Transverse colon (tissue), 4 donors: ENCODE results near the gene MGAT4A.

GRCh38 chr2:97050014-97050393, 44.7 kb downstream of the FAHD2B start:
- PRO-cap, result no peak
- RAMPAGE, long total RNA, 4 experiments, result no peak in any of the 4 experiments

- PRO-cap, result no peak
- RAMPAGE, long total RNA, 4 experiments, result start-site peak on the plus strand in 1 of 4 experiments, at chr2:97183633-97183996 at its widest, 11 reads per replicate
Observed at GRCh38 chr2:97183578-97183938, 70.6 kb downstream of the ANKRD36 start.

DNA sequence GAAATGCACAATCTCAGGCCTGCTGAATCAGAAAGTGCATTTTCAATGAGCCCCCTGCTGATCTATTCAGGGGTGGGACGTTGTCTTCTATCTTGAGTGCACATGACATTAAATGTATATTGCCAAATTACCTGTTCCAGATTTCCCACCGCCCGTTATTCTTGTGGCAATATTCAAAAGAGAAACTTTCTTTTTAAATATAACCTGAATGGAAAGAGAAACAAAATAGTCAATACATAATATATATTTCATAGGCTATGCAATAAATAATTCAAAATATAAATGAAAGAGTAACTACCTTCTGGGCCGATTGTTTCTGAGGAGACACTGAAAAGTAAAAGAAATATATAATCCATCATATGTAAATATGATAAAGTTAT, 51.6 kb downstream of the ANKRD36B start:
- PRO-cap, result no peak
- RAMPAGE, long total RNA, 4 experiments, result start-site peak on the minus strand in 2 of 4 experiments, centred at positions 127 to 319 of the sequence, 12 to 20 reads per replicate

DNA sequence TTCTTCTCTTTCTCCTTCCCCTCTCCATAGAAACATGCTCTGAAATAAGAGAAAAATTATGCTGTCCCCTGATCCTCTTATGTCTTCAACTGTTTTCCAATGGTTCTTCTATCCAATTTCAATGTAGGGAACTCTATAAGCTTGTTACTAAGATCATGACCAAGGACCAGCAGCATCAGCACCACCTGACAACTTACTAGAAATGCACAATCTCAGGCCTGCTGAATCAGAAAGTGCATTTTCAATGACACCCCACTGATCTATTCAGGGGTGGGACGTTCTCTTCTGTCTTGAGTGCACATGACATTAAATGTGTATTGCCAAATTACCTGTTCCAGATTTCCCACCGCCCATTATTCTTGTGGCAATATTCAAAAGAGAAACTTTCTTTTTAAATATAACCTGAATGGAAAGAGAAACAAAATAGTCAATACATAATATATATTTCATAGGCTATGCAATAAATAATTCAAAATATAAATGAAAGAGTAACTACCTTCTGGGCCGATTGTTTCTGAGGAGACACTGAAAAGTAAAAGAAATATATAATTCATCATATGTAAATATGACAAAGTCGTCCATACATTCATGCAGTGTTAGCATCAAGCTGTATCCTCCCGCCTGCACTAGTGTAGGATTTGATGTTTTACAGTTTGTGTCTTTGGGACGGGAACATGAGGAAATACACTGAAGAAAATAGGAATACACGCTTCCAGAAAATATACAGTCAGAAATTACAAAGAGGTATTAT, 32.9 kb downstream of the ANKRD36B start:
- PRO-cap, result no peak
- RAMPAGE, long total RNA, 4 experiments, result start-site peak on the minus strand in 2 of 4 experiments, centred at positions 336 to 406 of the sequence, 6 to 12 reads per replicate

DNA sequence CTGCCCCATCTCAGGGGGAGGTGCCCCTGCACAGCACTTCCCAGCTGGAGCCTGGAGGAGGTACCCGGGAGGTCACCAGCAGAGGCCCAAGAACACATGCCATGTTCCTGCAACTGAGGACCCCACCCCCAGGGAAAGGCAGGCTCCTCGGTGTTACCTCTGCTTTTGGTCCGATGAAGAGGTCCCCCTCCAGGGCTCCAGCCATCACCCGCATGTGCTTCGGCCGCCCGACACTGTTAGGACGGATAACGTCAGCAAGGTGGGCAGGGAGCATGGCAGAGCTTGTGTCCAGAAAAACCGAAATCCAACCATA, 3.5 kb downstream of the ACTR1B start:
- PRO-cap, result no peak
- RAMPAGE, long total RNA, 4 experiments, result start-site peak on the minus strand in 2 of 4 experiments, centred at positions 204 to 238 of the sequence, 11 to 25 reads per replicate

DNA sequence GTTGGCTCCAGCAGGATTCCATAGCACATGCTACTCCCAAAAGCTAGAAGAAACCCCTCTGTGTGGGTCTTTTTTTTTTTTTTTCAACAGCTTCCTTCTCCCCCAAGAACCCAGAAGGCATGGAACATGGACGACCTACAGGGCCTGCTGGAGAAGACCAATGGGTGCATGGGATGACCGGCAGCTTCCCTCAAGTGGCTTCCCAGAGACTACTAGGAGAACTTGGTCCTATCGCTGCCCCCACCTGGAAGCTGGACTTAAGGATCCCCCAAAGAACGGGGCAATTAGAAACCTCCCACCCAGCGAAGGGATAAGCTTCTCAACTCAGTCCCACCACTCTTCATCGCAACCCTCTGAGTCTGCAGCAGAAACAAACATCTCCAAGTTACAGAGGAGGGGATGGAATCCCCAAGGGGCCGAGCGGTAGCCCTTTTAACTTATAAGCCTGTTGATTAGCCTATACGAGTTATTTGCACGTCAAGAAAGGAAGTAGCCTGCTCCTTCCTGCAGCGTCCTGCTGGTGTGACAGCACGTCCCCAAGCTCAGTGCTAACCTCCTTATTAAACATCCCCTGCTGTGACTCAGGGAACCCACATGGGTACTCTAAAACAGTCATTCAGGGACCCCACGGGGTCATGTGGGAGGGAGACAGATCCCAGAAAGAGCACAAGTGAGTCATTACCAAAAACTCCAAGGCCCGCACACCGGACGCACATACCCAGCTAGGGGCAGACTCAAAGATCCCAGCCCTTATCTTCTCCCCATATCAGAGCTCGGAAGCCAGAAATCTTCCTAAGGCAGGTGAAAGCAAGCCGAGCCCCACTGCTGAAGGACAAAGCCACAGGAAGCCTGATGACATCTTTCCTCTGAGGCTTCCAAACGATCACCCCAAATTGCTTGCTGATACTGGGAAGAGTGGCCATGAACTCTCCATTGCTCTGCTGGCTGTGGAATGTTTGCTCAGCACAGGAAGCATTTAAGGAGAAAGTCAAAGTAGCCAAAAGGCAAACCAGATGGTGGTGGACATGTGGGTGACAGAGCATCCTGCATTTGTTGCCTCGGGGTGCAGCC, 1.2 kb downstream of the ACTR1B start:
- PRO-cap, result unidirectional peak, plus-strand start at position 469 of the sequence; bidirectional peak, plus-strand start at position 509 of the sequence, minus-strand start at position 516 of the sequence
- RAMPAGE, long total RNA, 4 experiments, result start-site peak on the minus strand in 1 of 4 experiments, centred at position 286 of the sequence, 7 reads per replicate

DNA sequence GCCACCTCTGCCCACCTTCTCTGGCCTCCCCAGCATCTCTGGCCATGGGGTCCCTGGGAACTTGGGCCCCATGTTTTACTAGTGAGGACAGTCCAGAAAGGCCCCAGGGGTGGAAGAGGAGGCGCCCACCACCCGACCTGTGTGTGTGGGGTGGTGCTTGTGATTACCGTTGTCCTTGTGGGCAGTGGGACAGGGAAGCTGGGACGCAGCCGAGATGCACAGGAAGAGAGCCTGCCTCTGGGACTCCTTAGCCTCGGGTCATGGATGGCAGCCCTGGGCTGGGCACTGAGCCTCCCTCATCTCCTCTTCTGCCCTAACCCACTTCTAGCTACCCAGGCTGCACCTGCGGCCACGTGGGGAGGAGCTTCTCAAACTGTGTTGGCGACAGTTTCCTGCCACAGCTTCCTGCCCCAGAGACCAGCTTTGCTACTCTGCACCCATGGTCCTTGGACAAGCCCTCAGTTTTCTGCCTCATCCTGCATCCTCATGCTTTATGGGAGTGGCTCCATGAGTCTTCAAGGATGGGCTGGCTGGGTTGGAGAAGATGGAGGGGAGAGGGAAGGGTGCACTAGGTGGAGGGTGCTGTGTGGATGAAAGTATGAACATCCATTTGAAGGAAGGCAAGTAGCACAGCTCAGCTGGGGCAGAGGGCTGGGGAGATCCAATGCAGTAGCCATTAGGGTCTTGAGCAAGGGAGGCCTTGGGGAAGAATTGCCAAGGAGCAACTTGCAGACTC, 5.2 kb downstream of the ZAP70 start:
- PRO-cap, result unidirectional peak, minus-strand start at position 310 of the sequence
- RAMPAGE, long total RNA, 4 experiments, result no peak in any of the 4 experiments

GRCh38 chr2:97788028-97789188, 75.0 kb downstream of the ZAP70 start:
- PRO-cap, result no peak
- RAMPAGE, long total RNA, 4 experiments, result start-site peak on the minus strand in 2 of 4 experiments, at chr2:97788090-97788411 at its widest, 11 to 16 reads per replicate

DNA sequence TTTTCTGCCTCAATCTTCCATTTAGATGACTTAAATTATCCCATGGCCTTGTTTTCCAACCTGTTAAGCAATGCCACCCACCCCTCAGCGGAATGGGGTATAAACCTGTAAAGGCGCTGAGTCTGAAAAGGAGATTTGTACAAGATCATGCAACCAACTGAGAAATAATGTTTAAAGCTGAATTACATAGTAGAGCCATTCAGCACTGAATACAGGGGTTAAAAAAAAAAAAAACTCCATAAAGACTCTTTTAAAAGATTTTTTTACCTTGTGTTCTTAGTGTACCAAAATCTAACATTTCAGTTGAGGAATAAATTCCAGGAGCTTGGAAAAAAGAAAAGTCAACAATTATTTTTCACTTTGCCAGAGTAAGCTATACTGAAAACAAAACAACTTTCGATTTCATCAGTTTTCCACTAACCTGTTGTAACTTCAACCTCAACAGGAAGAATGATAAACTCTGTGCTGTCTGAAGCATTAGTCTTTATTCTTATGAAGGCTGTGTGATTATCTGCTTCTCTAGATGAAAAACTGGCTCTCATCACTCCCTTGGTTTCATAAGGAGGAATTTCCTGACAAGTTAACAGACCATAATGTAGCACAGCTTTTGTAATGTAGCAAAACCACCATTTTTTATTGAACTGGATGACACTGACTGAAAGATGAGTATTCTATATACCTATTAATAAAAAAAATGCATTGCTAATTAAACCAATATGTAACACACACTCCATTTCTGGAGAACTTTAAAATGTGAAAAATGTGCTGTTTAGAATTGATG, 121.2 kb downstream of the ZAP70 start:
- PRO-cap, result no peak
- RAMPAGE, long total RNA, 4 experiments, result no peak in any of the 4 experiments

GRCh38 chr2:98139729-98139928, 52.7 kb downstream of the VWA3B start:
- PRO-cap, result no peak
- RAMPAGE, long total RNA, 4 experiments, result no peak in any of the 4 experiments

GRCh38 chr2:98479222-98479802, 34.7 kb downstream of the INPP4A start:
- PRO-cap, result bidirectional peak, plus-strand start at chr2:98479703, minus-strand start at chr2:98479555
- RAMPAGE, long total RNA, 4 experiments, result no peak in any of the 4 experiments

- PRO-cap, result no peak
- RAMPAGE, long total RNA, 4 experiments, result no peak in any of the 4 experiments
Observed at GRCh38 chr2:98528032-98528587, 80.2 kb downstream of the COA5 start.

- PRO-cap, result no peak
- RAMPAGE, long total RNA, 4 experiments, result no peak in any of the 4 experiments
Observed at GRCh38 chr2:98615378-98616132, 7.2 kb downstream of the UNC50 start.

DNA sequence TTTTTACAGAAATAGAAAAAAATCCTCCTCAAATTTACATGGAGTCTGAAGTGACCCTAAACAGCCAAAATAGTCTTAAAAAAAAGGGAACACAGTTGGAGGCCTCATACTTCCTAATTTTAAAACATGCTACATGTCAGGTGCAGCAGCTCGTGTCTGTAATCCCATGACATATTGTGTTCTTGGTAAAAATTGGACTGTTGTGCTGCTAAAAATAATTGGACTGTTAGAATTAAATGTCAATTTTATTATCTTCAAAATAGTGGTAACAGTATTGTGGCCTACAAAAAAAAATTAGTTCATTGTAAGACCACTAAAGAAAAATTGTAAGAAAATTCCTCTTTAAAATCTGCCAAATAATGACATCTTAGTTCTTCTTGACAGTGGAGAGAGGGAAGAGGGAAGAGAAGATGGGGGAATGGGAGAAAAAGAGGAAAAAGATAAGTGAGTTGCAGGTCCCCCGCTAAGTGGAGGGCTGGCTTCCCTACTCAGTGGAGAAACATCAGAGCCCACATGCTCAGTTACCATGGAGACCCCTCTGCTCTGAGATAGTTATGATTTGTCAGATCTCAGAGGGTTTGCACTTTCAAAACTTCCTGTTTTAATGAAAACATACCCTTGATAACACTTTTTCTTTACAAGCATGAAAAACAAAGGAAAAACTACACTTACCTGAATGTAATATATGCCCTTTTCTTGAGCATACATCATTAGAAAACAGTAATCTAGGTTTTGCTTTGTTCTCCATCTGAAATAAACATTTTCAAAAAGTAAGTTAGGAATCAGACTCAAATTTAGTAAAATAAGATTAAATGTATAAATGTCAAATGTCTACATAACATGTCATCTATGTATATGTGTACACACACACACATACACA, 46.6 kb downstream of the UNC50 start:
- PRO-cap, result no peak
- RAMPAGE, long total RNA, 4 experiments, result no peak in any of the 4 experiments

- PRO-cap, result no peak
- RAMPAGE, long total RNA, 4 experiments, result start-site peak on the minus strand in 1 of 4 experiments, at chr2:98683739-98684127 at its widest, 6 reads per replicate
Observed at GRCh38 chr2:98683464-98684014, 47.4 kb downstream of the MGAT4A start.

GRCh38 chr2:98730100-98731233, at the start of gene MGAT4A:
MGAT4A (minus strand) TSS chr2:98731132.
- PRO-cap, result bidirectional peak, plus-strand start at chr2:98730394, minus-strand start at chr2:98730312; bidirectional peak, plus-strand start at chr2:98730663, minus-strand start at chr2:98730590; bidirectional peak, plus-strand start at chr2:98731341, minus-strand start at chr2:98731078
- RAMPAGE, long total RNA, 4 experiments, result start-site peak on the minus strand in 4 of 4 experiments, at chr2:98731066-98731108 at its widest, 23 to 1,086 reads per replicate

- PRO-cap, result no peak
- RAMPAGE, long total RNA, 4 experiments, result no peak in any of the 4 experiments
Observed at GRCh38 chr2:98766240-98766597, 35.3 kb upstream of the MGAT4A start.

GRCh38 chr2:98913791-98914380, 22.1 kb downstream of the CRACDL start:
- PRO-cap, result no peak
- RAMPAGE, long total RNA, 4 experiments, result no peak in any of the 4 experiments

- PRO-cap, result no peak
- RAMPAGE, long total RNA, 4 experiments, result start-site peak on the minus strand in 2 of 4 experiments, at chr2:99134201-99134464 at its widest, 11 to 19 reads per replicate
Observed at GRCh38 chr2:99133999-99134837, 7.3 kb upstream of the C2orf15 start.

DNA sequence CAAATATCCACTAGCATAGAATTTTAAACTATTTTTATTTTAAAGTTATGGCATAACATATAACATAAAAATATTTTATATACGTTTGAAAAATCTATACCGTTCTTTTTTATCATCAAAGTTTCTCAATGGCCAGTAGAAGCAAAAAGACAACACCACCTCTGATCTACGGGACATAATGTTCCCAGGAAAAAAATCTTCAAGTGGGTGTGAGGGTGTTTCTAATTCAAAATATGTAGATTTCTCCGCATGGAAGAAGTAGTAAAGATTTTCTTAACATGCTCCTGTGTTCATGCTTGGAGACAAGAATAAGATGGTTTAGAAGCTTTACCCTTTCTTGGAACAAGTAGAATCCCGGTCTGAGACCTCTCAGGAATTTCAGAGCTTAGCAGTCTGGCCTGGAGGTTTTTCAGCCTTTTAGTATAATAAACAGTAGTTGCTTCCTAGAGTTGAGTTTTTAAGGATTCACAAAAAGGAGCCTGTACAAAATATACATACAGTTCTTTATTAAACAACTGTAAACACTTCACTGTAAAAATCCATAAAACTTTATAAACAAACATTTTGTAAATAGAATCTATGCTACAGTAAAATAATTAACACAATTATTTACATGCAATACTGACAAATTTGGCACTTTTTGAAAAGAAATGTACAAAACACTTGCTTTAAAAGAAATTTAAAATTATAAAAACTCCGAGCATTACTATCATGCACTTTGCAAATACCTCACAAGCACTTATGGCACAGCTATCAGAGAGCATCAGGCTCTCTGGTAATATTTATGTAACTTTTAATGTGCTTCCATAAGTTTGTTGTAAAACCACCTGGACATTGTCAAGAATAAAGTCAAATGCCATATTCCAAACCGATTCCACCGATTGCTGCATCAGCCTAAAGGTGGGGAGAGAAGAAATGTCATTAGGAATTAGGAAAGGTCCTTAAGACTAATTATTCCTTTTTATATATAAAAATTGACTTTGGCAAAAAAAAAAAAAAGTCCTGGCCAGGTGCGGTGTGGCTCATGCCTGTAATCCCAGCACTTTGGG, 63.6 kb downstream of the EIF5B start:
- PRO-cap, result no peak
- RAMPAGE, long total RNA, 4 experiments, result start-site peak on the minus strand in 1 of 4 experiments, centred at position 504 of the sequence, 8 reads per replicate